Cytotoxic T cell (primary cell): Measurements from ENCODE around the genes FABP3 and HDAC1.

DNA sequence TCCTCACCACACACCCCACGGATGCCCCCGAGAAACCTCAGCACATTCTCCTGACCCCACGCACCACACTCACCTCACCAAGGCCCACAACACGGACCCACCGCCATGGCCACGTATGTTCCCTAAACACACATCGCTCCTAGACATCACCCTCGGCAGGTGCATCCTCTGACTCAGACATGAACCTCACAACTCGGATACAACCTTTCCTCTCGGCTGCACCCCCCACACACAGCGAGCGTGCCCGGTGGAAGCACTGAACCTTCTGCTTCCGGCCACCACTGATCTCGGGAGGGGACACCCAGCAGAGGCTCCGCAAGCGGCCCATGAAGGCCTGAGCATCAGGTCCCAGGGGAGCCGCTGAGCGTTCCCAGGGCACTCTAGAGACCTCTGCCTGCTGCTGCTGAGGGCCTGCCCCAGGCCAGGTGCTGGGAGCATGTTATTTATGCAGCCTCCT lies 27.2 kb downstream of the SDC3 start:
- PRO-cap, 2 experiments, result no peak in any of the 2 experiments

DNA sequence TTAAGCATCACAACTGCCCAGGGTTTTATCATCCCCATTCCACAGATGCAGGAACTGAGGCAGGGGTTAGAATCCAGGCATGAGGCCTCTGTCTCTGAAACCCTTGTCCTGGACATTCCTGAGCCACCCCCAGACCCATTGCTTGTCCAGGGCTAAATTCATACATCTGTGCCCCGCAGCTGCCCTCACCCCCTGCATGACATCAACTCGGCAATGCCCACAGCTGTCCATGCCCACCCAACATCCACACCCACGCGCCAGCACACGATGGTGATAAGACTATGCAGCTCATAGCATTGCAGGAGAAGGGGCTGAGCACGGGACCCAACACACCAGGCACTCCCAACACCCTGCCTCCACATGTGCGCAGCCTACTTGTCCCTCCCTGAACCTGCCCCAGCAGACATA lies 26.8 kb downstream of the SDC3 start:
- PRO-cap, 2 experiments, result peak in 1 of 2 experiments; most common plus-strand start position 169 of the sequence (in 1)

GRCh38 chr1:30897393-30897635 lies 11.2 kb downstream of the SDC3 start:
- PRO-cap, 2 experiments, result no peak in any of the 2 experiments

GRCh38 chr1:31361886-31362537 lies 10.9 kb downstream of the FABP3 start:
- PRO-cap, 2 experiments, result no peak in any of the 2 experiments

GRCh38 chr1:31364441-31365195 lies 8.3 kb downstream of the FABP3 start:
- PRO-cap, 2 experiments, result no peak in any of the 2 experiments

DNA sequence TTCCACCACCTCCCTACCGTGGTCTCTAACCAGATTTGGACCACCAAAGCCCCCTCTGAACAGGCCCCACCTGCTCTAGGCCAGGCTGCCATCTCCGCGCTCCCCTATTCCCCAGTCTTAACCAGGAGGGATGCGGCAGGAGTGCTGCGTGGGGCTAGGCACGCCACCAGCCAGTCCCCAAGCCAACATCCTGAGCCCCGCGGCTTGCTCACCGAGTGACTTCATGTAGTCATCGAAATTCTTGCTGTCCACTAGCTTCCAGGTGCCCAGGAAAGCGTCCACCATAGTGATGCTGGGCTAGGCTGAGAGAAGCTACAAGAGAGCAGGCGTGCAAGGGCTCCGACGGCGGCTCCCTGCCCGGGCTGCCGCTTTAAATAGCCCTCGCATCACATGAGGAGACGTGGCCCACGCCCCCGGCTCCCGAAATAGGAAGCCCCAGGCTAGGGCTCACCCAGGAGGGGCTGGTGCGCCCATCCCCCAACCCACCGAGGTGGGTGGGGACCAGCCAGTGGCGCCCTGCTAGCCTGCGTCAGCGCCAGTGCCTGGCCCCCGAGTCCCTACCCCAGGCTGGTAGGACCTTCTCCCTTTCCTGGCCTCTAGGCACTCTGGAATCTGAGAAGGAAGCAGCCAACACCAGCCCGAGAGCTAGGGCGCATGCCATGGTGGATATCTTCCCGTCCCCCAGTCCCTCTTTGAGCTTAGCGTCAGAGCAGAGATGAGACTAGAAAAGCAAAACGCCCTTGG lies at the start of gene FABP3:
FABP3 (minus strand) TSS at position 347 of the 744 bp plus-strand sequence.
- PRO-cap, 2 experiments, result no peak in any of the 2 experiments

DNA sequence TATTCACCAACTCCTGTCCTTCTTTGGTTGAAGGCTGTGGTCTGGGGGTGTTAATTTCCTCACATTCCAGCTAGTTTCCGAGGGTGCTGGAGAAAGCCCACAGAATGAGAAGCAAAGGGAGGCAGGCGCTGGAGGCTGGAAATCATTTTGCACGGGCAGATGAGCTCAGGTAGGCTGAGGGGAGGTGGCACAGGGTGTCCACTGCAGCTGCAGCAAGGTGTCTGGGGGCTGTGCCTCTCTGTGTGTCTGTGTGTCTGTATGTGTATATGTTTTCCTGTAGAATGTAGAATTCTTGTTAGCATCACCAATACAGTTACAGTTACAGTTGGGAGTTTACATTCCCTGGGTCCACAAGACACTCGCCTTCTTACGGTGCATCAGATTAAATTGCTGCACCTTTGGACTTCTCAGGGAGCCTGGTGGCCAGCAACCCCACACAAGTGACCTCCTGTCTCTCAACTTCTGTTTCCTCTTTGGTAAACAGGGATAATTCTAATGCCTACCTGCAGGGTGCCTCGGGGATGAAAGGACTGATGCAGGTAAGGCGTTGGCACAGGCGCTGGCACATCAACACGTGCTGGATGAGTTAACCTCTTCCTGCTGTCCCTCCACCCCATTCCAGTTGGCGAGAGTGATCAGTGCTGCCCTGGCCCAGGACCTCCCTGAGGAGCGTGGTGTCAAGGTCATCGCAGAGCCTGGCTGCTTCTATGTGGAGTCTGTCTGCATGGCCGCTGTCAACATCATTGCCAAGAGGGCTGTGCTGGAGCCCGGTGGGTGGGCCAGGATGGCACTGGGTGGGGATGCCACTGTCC lies 69.3 kb upstream of the TINAGL1 start:
- PRO-cap, 2 experiments, result no peak in any of the 2 experiments

DNA sequence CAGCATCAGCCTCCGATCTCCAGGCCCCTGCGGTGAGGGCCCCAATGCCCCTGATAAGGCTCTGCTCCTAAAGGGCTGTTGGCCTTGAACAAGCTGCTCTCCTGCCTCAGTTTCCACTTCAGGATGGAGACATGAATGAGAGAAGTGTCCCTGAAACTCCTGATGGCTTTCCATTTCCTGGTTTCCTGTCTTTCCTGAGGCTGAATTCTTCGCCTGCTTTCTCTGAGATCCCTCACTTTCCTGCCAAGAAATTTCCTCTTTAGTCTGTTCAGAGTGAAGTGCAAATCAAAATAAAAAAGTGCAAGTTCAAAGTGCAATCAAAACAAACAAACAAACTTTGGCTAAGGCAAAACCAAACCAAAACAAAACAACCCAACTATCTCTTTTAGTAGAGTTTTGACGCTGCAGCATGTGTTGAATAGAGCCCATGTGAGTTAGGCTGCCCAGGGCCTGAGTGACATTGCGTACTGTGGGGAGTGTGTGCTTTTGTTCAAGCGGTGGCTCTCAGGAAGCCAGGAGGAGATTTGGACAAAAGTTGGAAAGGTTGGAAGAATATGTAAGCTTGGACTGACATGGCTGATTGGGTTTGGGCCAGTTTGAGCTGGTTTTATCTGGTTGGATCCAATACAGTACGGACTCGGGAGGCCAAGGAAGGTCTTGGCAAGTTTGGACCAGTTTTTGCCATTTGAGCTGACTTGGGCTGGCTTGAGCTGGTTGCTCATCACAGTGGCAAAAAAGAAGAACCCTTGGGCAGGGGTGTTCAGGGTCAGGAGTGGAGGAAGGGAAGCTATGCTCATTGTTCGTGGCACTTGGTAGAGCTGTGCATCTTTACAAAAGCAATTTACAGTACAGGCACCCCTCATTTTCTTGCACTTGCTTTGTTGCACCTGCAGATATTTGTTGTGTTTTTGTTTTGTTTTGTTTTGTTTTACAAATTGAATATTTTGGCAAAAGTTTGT lies 61.1 kb upstream of the TINAGL1 start:
- PRO-cap, 2 experiments, result no peak in any of the 2 experiments

- PRO-cap, 2 experiments, result no peak in any of the 2 experiments
Observed at GRCh38 chr1:31574883-31576121, 1.0 kb upstream of the TINAGL1 start.

- PRO-cap, 2 experiments, result no peak in any of the 2 experiments
Observed at GRCh38 chr1:31583512-31584773, 7.6 kb downstream of the TINAGL1 start.

GRCh38 chr1:31631695-31632329 lies 12.9 kb downstream of the PEF1 start:
- PRO-cap, 2 experiments, result peak in 1 of 2 experiments; most common minus-strand start chr1:31632191 (in 1)

GRCh38 chr1:31675085-31675657 lies 28.6 kb downstream of the COL16A1 start:
- PRO-cap, 2 experiments, result no peak in any of the 2 experiments

- PRO-cap, 2 experiments, result no peak in any of the 2 experiments
Observed at GRCh38 chr1:31705150-31705719, 1.4 kb upstream of the COL16A1 start.

- PRO-cap, 2 experiments, result peak in 2 of 2 experiments; most common minus-strand start chr1:31789066 (in 2)
Observed at GRCh38 chr1:31788895-31789282, 24.7 kb upstream of the ADGRB2 start.

DNA sequence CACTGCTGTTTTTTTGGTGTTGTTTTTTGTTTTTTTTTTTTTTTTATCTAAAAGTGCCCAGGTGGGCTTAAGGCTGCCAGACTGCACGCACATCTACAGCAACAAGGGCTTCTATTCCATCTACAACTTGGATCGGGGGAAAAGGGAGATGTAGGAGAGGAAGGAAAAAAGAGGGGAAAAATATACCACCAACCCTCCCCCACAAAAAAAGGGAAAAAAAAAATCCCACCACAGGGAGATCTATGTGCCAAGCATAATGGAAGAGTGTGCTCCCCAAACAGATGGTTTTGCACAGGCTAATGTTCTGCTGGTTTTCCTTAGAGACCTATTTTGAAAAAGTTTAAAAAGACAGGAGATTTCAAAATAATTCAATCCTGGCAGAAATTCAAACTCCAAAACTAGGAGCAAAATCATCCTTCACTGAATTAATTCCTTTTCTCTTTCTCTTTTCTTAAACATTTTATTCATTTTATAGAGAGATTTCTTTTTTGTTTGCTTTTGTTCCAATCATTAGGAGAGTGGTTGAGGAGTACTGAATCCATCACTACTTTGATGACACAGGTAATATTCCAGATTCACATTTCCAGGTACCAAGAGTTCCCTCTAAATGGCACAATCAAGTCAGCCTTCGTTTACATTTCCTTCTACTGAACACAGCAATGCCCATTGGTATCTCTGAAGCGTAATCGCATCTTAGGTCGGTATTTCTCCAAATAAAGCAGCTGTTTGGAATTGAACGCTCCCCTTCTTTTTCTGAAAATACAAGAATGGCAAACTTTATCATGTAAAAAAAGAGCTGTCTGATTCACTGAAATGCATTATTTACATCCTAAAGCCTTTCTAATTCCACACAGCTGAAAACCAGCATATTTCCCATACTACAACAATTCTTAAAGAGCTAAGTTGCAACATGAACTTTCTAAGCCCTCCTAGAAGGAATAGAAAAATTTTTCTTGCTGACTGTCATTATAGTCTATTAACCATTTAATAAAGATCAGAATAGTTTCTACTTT lies 29.7 kb downstream of the PTP4A2 start:
- PRO-cap, 2 experiments, result no peak in any of the 2 experiments

DNA sequence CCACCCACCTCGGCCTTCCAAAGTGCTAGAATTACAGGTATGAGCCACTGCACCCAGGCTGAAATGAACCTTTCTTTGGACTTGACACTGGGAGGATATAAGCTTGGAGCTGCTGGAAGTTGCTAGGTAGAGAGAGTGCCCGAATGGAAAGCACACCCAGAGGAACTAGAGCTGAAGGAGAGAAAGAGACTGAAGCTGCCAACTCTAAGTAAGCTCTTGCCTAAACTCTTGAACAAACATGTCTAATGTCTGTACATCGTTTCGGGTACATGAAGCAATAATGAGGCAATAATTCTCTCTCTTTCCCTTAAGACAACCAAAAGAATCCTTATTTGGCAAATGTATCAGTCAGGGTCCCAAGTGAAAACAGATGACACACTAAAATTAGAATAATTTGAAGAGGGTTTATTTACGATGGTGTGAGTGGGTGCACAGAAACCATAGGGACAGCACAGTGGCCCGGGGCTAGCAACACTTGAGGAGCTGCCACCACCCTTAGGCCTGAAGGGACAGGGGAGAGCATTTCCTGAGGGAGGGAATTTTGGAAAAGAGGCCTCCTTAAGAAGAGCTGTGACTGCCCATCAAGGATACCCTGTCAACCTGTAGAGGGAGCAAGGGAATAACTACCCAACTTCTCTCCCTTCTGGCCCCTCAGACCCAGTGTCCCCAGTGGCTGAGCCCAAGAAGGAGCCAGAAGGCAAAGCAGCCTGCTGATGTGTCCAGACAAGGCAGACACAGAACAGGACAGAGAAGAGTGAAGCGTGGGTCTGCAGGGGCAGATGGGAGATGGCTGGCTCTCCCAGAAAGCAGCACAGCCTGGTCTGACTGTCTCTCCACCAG lies 36.1 kb upstream of the KHDRBS1 start:
- PRO-cap, 2 experiments, result no peak in any of the 2 experiments

DNA sequence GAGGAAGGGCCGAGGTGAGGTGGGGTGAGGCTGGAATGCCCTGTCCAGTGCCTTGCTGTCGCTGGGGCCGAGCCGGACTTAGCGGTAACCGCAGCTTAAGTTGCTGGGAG lies 1.0 kb downstream of the KHDRBS1 start:
- PRO-cap, 2 experiments, result no peak in any of the 2 experiments

GRCh38 chr1:32242302-32242913 lies 4.6 kb upstream of the FAM167B start:
- PRO-cap, 2 experiments, result no peak in any of the 2 experiments

- PRO-cap, 2 experiments, result peak in 2 of 2 experiments; most common plus-strand start chr1:32291949 (in 2); most common minus-strand start chr1:32292203 (in 2)
Observed at GRCh38 chr1:32291485-32292549, at the start of gene HDAC1. TSS of gene HDAC1 (plus strand) at chr1:32292083.

GRCh38 chr1:32316808-32317274 lies 19.2 kb downstream of the MARCKSL1 start:
- PRO-cap, 2 experiments, result no peak in any of the 2 experiments